OCI-LY7 (cell line): Measurements from ENCODE around the gene PDZD8.

- PRO-cap: no peak
- RAMPAGE, long total RNA: no peak
These were observed 2.7 kb downstream of the TDRD1 start for GRCh38 chr10:114181782-114182314.

- PRO-cap: no peak
- RAMPAGE, long total RNA: no peak
These were observed 6.2 kb downstream of the VWA2 start for GRCh38 chr10:114245049-114245933.

DNA sequence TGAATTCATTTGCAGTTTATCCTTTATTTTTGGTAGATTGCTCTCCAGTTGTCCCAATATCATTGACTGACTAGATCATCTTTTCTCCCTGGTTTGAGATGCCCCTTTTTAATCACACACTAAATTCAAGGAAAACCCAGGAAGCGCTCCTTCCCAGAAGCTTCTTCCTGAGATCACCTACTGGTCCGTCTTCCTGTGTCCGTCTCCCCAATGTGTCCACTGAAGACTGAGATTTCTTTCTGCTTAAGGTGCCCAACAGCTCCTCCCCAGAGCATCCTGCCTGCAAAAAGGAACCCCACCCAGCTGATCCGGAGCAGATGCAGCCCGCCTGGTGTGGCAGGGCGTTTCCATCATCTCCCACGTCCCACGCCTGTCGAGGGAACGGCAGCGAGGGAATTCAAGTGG lies 20.6 kb downstream of the VWA2 start:
- PRO-cap: no peak
- RAMPAGE, long total RNA: no peak

DNA sequence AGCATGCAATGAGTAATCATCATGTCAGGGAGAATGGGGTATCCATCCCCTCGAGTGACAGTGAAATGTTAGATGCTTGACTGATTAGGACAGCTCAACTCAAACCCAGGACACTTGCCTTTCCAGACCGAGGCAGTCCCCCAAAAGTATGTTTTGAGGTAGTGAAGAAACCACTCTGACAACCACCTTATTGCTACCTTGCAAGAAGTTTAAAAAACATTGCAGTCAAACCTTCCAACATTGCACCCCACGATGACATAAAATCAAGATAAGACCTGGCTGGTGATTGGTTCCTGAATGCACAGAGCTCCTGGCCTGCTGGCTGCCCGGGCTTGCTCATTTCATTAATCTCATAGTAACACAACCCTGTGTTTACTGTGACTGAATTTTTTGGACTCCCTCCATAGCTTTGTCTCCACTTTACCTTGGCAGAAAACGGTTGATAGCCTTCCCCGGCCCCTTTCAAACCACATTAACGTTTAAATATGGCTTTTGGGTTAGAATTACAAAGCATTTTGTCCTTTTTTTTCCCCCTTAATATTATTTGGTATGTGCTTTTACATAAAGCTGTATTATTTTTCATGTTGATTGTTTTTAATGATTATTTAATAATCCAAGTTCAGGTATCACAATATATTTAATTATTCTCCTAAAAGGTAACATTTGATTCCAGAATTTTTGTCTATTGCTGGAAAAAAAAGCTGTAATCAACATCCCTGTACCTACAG lies 27.5 kb downstream of the VWA2 start:
- PRO-cap: no peak
- RAMPAGE, long total RNA: no peak

GRCh38 chr10:114293127-114293404 lies 54.0 kb downstream of the VWA2 start:
- PRO-cap: no peak
- RAMPAGE, long total RNA: no peak

DNA sequence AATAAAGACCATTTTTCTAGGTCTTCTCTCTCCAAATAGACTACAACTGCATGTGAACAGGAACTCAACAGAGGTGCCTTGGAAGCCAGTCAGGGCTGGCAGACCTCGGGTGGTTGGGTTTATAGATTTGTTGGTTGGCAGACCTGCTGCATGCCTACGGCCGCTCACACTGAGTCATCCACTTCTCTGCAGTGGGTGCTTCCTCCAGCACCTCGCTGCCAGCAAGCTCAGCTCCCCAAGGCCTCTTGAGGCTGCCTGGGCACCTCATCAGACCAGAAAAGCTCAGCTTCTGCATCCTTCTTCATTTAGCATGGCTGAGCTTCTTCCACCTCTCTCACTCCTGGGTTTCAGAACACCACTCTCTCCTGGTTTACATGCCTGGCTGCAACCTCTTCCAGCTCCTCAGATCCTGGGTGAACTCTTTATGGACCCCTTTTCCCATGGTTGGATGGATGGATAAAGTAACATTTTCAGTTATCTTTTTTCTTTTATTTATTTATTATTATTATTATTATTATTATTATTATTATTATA lies 9.2 kb upstream of the AFAP1L2 start:
- PRO-cap: no peak
- RAMPAGE, long total RNA: no peak

DNA sequence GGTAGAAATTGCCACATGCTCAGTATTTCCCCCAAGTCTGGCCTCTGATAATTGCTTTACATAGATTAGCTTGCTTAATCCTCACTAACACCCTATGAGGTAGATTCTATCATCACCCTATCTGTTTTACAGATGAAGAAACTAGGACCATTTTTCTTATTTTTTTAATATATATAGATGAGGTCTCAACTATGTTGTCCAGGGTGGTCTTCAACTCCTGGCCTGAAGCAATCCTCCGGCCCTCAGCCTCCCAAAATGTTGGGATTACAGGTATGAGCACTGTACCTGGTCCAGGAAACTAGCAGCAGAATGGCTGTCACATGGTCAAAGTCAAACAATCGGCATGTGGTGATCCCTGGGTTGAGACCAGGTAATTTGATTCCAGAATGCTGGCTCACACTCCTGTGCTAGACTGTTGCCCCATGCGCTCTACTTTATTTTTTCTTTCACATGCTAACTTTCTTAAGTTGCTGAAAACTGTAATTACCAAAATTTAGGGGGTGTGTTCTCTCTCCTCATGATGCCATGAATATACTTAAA lies 67.9 kb upstream of the AFAP1L2 start:
- PRO-cap: no peak
- RAMPAGE, long total RNA: no peak

GRCh38 chr10:114506781-114507469 lies 102.6 kb upstream of the AFAP1L2 start:
- PRO-cap: no peak
- RAMPAGE, long total RNA: no peak

GRCh38 chr10:114544916-114545436 lies 113.1 kb downstream of the ABLIM1 start:
- PRO-cap: no peak
- RAMPAGE, long total RNA: no peak

DNA sequence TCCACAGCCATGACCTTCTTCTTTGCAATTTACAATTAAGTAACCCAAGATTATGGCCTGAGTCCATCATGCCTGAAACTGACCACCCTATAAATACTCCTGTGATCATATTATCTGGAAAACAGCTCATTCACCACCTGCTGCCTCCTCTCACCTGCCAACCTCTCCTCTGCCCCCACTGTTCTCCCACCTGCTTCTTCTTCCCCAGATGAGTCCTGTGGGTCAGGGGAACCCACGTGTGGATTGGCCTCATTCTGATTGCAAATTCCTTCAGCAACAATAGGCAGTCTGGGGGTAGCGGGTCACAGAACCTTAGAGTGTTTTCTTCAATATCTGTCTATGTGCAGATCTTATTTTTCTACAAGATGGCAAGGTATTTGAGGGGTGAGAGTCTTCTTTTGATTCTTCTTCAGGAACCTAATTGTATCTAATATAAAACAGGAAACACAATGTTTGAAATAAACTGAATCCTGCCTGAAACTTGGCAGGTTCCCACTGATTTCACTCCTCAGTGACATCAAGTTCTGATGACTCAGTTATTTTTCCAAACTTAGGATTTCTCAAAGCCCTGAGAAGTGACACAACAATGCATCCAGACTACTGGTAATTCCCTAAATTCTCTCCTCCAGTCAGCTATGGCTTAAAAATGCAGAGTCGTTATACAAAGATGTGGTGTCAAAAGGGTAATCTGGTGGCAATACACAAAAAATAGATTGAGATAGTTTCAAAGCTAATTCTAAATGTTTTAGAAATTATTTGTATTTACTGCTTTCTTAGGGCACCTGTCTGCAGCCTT lies 81.1 kb downstream of the ABLIM1 start:
- PRO-cap: no peak
- RAMPAGE, long total RNA: no peak

- PRO-cap: no peak
- RAMPAGE, long total RNA: no peak
These were observed 28.7 kb upstream of the ABLIM1 start for GRCh38 chr10:114686594-114687280.

DNA sequence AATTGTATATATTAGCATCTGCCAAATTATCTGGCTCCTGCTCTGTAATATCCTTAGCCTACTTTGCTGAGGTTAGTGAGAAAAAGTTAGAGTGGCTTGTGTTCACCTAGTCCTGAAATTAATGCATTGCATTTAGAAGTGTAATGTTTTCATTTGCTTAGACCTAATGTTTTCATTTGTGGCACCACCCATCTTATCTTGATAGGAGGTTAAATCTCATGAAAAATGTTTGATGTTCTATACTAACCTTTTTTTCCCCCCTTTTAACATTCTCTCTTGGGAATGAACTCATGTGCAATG lies 2.7 kb downstream of the FHIP2A start:
- PRO-cap: no peak
- RAMPAGE, long total RNA: no peak

- PRO-cap: no peak
- RAMPAGE, long total RNA: no peak
These were observed 63.8 kb downstream of the GFRA1 start for GRCh38 chr10:116209266-116209519.

- PRO-cap: no peak
- RAMPAGE, long total RNA: no peak
These were observed 503 bp downstream of the CCDC172 start for GRCh38 chr10:116324628-116325273.

GRCh38 chr10:116608954-116609254 lies 18.1 kb downstream of the PNLIPRP1 start:
- PRO-cap: no peak
- RAMPAGE, long total RNA: no peak

GRCh38 chr10:116850067-116850422 lies 746 bp downstream of the ENO4 start:
- PRO-cap: no peak
- RAMPAGE, long total RNA: no peak

- PRO-cap: no peak
- RAMPAGE, long total RNA: no peak
These were observed 39.8 kb downstream of the ENO4 start for GRCh38 chr10:116889062-116889602.

DNA sequence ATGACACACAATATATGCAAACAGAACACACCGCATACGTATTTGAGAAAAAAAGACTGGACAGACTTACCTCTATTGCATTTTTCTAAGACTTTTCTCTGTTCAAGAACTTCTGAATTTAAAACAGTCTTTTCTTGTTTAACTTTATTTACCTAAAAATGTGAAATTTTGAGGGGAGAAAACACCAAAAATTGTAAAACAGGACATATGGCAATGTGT lies 56.2 kb downstream of the SHTN1 start:
- PRO-cap: no peak
- RAMPAGE, long total RNA: no peak

DNA sequence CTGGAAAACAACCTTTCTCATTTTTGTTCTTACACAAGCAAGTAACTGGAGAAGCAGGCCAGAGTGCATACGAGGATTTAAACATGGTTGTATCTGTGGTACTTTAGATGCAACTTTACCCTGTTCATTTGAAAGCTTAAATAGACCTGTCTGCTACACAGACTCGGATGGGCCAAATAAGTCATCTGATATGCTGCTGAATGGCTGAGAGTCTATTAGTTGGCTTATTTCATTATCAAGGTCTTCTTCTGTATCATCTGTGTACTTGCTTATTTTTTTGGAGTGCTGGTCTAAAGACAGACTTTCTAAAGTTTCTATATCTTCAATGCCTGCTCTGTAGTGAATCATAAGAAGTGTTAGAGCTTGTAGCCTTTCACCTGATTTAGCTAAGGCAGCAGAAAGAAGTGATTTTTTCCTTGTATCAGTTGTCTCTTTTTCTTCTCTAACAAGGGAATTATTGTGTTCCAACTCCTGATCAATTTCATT lies 42.2 kb downstream of the SLC18A2 start:
- PRO-cap: no peak
- RAMPAGE, long total RNA: no peak

DNA sequence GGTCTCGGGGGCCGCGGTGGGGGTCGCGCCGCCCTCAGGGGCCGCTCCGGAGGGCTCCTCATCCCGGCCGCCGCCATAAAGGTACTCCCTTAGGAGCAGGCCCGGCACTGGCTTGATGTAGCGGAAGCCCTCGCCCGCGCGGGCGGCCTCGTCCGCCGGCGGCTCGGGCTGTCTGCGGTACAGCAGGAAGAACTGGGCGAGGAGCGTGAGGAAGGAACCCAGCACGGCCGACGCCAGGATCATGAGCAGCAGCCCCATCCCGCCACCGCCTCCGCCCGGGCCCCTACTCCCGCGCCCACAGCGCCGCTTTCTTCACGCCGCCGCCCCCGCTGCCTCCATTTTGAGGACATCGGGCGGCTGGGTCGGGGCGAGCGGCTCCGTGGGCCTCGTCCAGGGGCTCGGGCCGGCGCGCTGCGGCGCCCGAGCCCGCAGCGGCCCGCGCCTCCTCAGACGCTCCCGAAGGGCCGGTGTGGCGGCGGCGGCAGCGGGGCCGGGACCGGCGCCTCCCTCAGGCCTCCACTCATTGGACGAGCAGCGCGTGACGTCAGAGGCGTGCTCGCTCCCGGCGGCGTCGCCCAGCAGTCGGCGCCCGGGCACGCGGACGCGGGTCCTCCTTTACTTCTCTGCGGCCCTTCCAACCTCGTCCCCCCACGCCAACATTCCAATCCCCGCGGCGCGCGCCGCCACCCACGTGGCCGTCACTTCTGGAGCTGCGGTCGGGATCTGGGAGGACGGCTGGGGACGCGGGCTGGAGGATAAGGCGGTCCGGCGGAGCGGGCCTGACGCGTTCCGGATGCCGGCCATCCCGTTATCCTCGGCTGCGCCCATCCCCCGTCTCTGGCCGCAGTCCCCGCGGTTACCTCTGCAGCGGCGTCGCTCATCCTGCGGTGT lies at the start of gene PDZD8:
Gene PDZD8 (minus strand): TSS at position 471 of the 891 bp plus-strand sequence.
- PRO-cap: bidirectional peak, plus-strand start at position 227 of the sequence, minus-strand start at position 174 of the sequence; bidirectional peak, plus-strand start at position 581 of the sequence, minus-strand start at position 455 of the sequence
- RAMPAGE, long total RNA: no peak